ENCODE results near the gene PLEKHG4B.

- PRO-cap, result bidirectional peak, plus-strand start at chr5:92020, minus-strand start at chr5:91955; bidirectional peak, plus-strand start at chr5:92188, minus-strand start at chr5:92085
Observed at GRCh38 chr5:91803-92521, at the start of gene PLEKHG4B. Gene PLEKHG4B (plus strand): TSS chr5:92168.

GRCh38 chr5:92546-93088 lies 649 bp downstream of the PLEKHG4B start:
- PRO-cap, result no peak

DNA sequence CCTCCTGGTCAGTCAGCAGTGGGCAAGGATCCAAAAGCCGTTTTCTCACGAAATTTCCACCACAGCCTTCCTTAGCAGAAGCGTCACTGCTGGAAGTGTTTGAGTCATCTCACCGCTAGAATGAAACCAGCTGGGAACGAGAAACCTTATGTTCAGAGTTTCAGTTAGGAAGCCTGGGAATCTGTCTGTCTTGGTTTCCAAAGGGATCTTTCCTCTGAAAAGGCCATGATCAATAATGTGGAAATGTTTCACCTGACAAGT lies 22.9 kb upstream of the LRRC14B start:
- PRO-cap, result no peak

DNA sequence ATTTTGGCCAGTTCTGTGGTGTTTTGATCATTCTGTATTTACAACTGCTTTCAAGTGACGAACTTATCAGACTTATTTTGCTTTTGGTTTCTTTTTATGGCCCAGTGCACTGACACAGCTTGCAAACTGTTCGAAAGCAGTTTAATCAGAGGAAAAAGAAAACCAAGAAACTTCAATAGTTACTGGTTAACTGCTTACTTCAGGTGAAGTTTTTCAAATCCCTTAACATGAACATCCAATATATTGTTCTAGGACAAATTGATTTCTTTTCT lies 2.0 kb downstream of the SDHA start:
- PRO-cap, result no peak

- PRO-cap, result no peak
Observed at GRCh38 chr5:237674-238215, 19.6 kb downstream of the SDHA start.

- PRO-cap, result no peak
Observed at GRCh38 chr5:269303-270545, 1.7 kb upstream of the PDCD6 start.

DNA sequence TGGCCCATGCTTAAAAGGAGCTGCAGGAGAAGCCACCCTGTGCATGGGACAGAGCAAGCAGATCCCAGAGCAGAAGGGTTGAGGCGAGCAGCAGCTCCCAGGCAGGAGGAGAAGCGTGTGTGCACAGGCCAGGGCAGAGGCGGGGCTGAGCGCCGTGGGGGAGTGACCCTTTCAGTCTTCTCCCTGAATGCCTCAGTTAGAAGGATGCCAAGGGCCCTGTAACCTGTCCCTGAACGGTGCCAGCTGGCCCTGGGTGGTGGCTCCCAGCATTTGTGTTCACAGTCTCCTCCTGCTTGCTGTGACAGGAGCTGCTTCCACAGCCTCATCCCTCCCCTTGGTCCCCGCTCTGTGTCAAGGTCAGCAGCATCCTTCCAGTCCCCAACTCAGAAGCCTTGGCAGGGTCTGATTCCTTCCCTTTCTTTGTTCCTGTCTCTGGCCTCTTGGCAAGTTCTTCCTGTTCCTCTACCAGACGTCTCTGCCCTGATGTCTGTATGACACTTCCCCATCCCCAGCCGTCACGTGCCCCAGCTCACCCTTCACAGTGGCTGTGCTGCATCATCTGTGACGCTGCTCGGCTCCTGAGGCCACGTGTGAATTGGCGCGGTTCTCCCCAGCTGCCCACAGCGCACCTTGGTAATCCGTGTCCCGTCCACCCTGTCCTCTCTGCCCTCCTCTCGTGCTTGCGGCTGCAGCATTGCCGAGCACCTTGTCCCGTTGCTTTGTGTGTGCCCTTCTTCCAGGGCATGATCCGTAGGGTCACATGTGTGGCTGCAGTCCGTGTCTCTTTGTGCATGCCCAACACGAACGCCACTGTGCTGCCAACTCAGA lies 5.3 kb downstream of the EXOC3 start:
- PRO-cap, result no peak

GRCh38 chr5:456723-457227 lies 13.8 kb downstream of the EXOC3 start:
- PRO-cap, result no peak

DNA sequence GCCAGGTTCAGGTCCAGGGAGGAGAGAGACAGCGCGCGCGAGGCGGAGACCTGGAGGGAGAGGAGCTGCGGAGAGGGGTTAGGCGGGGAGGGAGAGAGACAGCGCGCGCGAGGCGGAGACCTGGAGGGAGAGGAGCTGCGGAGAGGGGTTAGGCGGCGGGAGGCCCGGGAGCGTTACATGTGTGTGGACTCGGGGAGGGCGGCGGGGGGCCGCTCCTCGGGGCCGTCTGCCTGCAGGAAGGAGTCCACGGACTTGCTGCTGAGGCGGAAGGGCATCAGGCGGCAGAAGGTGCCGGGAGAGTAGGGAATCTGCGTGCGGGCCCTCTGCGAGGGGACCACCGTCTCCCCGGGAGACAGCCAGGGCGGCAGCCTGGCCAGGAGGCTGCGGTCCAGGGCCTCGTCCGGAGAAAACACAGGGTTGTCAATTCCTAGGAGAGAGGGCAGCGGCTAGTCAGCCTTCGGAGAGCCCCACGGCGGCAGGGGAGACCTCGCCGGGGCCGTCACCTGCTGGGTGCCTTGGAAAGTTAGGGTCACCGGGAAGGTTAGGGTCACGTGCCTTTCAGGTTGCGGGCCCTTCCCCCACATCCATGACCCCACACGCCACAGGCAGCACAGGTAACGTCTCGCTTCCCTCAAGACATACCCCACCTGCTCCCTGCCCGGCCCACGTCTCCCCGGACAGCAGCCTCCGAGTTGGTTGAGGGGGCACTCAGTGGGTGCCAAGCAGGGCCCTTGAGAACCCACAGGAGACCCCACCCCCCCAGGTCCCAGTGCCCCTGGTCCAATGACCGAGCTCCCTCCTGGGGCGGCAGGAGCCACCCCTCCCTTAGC lies 31.9 kb downstream of the EXOC3 start:
- PRO-cap, result no peak

- PRO-cap, result no peak
Observed at GRCh38 chr5:522906-523749, 1.1 kb downstream of the SLC9A3 start.

DNA sequence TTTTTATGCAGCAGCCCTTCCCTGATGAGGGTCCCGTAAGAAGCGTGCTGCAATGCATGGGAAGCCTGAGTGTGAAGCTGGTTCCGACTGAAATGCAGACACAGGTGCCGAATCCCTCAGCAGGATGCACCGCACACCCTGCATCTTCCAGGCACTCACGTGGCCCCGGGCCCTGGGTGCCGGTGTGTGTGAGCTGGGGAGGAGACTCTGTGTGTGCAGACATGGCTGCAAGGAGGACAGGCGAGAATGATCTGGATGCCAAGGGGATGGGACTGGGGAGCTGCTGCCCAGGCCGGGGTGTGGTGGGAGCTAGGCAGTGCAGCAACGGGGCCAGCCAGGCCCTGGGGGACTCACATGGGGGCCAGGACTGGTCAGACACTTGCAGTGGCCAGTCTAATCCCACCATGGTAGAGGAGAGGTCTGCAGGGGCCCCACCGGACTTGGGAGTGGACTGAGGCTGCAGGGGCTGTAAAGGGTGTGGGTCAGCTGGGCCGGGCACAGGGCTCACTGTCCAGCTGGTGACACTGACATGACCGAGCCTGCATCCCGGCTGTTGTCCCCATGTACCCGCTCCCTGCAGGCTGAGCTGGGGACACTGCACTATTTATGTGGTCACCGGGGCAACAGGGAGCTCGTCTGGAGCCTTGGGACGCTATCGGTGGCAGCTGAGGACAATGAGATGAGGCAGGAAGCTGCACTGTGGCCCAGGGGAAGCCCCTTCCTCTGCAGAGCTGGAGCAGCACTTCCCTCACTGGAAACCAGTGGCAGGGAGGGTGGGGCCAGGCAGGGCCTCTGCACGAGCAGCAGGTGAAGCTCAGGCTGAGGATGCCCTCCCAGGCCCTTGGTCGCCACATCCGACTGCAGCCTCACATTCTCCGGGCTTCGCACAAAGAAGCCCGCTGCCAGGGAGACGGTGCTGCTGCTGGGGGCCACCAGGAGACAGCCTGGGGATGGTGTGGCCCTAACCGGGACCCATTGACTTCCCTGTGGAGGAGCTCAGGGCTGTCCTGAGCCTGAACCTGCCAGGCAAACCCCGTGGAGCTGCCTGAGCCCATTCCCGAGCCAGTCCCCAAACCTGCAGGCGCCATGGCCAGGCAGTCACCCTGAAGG lies 26.6 kb downstream of the ZDHHC11B start:
- PRO-cap, result bidirectional peak, plus-strand start at position 761 of the sequence, minus-strand start at position 576 of the sequence

DNA sequence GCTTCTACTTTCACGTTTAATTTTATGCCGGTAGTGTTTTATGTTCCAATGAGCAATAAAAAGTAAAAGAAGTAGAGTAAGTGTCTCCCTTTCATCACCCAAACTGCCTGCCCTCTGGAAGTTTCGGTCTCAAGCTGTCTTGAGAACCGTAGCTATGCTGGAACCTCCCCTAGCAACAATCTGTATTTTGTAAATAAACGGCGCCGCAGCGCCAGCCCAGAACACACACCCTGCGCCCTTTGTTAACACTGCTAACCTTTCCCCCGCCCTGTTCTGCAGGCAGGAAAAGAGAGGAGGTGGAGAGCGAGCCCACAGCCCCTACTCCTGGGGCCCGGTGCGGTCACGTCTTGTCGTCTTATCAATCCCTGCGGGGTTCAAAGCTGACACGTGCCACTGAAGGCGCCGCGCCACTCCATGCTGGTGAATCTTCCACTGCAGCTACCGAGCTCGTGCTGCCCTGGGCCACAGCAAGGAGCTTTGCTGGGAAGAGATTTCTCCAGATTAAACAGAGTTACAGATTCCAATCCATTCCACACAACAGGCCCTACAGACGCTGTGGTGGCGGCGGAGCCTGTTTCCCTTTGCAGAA lies 25.4 kb downstream of the ZDHHC11B start:
- PRO-cap, result bidirectional peak, plus-strand start at position 312 of the sequence, minus-strand start at position 116 of the sequence

DNA sequence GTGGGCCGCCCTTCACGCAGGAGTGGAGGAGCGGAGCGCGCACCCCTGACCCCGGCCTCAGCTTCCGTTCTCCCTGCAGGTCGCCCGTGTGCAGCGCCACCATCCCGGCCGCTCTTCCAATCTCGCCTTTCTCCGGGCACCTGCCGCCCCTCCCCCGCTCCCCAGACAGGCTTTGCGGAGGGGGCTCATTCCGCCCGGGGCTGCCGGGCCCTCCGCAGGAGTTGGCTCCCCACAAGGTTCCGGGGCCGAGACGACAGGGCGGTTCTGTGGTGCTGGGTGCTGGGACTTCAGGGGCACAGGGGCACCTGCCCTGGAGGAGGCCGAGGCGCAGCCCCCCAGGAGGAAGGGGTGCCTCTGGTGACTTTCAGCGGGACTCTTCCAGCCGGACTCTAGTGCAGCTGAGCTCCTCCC lies 810 bp upstream of the ZDHHC11B start:
- PRO-cap, result no peak

DNA sequence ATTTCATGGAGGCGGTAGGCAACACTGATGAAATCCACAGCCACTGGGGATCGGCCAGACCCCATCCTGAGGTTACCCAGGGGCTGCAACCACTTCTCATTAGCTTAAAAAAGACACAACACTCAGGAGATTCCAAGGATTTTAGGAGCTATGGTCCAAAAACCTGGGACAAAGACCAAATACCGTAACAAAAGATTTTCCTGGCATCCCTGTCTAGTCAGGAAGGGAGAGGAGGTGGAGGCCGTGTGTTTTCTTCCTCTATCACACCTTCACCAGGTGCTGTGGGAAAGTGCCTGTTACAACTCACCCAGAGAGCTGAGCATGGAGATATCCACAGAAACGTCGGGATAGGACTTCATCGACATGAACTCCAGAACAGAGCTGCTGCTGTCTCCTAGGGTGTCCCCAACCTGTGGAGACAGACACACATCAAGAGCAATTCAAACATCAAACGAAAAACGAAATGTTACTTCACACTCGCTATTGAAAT lies 19.4 kb upstream of the ZDHHC11 start:
- PRO-cap, result no peak

- PRO-cap, result no peak
Observed at GRCh38 chr5:948219-948876, 55.7 kb downstream of the TRIP13 start.

DNA sequence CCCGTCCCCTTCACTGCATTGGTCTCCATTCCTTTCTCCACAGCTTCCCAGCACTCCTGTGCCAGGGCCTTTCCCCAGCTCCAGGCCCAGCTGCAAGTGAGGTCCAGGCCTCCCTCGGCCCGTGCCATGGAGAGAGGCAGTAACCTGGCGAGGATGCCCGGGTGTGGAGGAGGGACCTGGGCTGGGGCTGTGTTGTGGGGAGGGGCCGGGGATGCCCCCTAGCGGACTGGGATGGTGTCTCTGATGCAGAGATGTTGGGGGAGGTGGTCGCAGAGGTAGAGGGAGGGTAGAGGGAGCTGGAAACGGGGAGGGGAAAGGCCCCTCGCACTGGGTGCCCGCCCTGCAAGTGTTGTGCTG lies 26.2 kb upstream of the NKD2 start:
- PRO-cap, result no peak

GRCh38 chr5:1041363-1042064 lies 32.9 kb downstream of the NKD2 start:
- PRO-cap, result no peak

- PRO-cap, result no peak
Observed at GRCh38 chr5:1082167-1082675, 29.6 kb downstream of the SLC12A7 start.

DNA sequence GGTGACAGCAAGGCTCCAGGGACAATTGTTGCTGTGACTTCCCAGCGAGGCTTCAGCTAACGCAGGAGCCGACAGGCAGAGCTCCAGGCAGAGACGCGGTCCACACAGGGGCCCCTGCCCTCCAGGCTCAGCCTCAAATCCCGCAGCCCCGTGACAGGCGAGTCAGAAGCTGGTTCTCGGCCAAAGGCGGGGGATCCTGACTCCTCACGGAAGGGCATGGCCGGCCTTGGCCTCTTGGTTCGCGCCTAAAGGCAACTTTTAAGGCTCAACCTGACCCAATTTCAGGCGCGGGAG lies 21.3 kb downstream of the SLC12A7 start:
- PRO-cap, result no peak

DNA sequence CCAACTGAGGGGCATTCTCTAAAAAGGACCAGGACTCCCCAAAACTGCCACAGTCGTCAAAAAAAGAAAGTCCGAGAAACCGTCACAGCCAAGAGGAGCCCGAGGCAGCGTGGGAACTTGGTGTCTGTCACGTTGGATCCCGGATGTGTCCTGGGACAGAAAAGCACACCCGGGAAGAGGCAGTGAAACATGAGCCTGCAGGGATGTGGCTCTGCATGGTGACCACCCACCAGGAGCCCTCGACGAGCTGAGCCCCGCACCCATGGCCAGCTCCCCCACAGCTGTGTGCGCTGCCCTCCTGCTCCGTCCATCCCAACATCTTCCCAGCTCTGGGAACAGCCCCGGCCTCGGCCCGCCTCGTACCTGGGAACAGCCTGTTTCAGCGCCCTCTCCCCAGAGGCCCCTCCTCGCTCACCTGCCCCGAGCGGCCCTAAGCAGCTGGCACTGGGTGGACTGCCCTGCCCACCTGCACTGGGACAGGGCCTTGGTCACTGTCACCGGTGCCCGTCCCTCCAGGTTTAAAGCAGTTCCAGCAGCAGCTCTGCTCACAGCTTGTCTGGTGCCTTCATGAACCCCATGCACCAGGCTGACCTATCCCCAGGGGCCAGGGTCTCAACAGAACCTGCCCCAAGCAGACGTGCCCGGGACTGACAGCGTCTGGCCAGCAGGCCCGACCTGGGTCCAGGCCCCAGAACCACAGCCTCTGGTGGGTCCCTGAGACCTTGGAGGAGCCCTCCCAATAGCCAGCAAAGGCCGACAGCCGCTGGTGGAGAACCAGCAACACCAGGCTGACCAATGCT lies 10.9 kb downstream of the SLC12A7 start:
- PRO-cap, result no peak